Duodenum (tissue), 1 donor: ENCODE measurements around the genes GARIN4 and TATDN3.

DNA sequence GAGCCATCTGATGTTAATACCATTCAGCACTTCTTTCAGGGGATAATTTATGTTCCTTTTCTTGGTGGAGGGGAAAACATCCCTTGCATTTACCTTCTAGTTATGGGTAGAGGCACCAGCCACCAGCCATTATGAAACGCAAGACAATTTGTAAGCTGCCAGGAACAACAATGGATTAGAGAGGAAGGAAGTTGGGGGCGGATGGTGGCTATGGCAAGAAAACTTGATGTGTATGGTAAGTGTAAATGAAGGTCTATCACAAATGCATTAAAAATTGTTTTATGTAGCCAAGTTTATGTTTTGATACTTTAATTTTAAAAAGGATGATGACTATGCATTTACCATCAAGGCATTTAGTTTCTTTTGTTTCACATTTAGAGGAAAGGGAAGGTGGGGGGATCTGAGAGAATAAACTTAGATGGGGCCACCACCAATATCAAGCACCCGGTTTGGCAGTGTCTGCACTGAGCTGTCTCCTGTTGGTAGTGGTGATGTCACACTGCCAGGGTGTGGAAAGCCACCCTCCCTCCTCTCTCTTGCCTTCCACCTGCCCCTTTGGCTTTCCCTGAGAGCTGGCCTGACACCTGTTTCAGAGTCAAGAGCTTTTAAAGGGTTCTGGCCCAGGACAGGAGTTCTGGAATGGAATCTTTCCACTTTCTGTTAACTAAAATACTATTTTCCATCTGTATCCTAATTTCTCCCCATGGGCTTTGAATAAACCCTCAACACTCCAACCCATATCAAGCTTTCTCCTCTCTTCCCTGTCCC, 2.5 kb upstream of the GARIN4 start:
- PRO-cap, result no peak

DNA sequence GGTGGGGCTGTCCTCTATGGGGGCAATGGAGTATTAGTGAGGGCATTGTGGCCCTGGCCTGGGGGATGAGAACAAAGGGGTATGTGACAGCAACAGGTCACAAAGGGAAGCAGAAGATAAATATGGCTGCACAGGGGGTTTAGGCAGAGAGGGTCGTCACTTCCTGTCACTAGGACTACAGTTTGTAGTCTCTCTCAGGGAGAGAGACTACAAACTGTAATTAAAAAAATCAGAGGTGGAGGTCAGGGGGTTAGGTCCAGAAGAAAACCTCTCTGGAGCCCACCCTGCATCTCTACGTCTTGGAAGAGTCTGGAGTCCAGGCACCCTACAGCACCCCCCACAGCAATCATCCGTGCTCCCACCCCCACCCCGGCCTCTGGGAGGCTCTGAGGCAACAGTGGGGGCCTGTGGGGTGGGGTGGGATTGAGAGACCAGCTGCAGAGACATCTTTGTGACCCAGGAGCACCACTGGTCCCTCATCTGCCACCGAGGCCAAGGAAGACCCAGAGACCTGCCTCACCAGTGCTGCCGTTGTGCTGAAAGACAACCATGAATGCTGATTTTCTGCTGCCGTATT, at the start of gene GARIN4:
TSS of gene GARIN4 (plus strand) at position 146 of the 577 bp plus-strand sequence.
- PRO-cap, result no peak

- PRO-cap, result bidirectional peak, plus-strand start at chr1:212791926, minus-strand start at chr1:212791777
These were observed at the start of gene TATDN3 for GRCh38 chr1:212791631-212792148. TSS of gene TATDN3 (plus strand) at chr1:212791894.

DNA sequence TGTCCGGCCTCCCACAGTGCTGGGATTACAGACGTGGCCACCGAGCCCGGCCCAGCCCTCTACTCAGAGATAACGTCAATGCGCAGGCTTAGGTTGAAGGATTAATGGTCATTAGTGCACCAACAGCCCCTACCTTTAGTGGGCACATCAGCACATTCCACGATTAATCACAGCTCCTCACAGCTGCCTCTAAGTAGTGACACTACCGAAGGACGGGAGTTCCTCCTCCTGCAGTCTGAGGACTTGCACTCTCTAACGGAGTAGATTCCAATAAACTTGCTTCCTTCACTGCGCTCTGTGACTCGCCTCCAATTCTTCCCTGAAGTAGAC, 477 bp upstream of the FLVCR1 start:
- PRO-cap, result bidirectional peak, plus-strand start at position 218 of the sequence, minus-strand start at position 65 of the sequence

DNA sequence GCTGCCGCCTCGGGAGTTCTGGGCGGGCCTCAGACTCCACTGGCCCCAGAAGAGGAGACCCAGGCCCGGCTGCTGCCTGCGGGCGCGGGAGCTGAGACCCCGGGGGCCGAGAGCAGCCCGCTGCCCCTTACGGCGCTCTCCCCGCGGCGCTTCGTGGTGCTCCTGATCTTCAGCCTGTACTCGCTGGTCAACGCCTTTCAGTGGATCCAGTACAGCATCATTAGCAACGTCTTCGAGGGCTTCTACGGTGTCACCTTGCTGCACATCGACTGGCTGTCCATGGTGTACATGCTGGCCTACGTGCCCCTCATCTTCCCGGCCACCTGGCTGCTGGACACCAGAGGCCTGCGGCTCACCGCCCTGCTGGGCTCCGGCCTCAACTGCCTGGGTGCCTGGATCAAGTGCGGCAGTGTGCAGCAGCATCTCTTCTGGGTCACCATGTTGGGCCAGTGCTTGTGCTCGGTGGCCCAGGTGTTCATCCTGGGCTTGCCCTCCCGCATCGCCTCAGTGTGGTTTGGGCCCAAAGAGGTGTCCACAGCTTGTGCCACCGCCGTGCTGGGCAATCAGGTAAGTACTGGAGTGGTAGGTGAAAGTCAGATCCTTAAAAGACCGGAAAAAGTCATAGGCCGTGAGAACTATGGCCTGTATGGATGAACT, 677 bp downstream of the FLVCR1 start:
- PRO-cap, result no peak

- PRO-cap, result no peak
These were observed 5.7 kb upstream of the RPS6KC1 start for GRCh38 chr1:213045307-213045817.

GRCh38 chr1:213462620-213462970, 411.6 kb downstream of the RPS6KC1 start:
- PRO-cap, result no peak

GRCh38 chr1:213728756-213729372, 258.9 kb upstream of the PROX1 start:
- PRO-cap, result no peak

- PRO-cap, result no peak
These were observed 228.0 kb upstream of the PROX1 start for GRCh38 chr1:213759813-213760204.

- PRO-cap, result bidirectional peak, plus-strand start at chr1:213983135, minus-strand start at chr1:213983065
These were observed 5.0 kb upstream of the PROX1 start for GRCh38 chr1:213982372-213983666.

- PRO-cap, result no peak
These were observed 14.5 kb downstream of the PROX1 start for GRCh38 chr1:214002226-214002789.

- PRO-cap, result no peak
These were observed 39.1 kb downstream of the PROX1 start for GRCh38 chr1:214026821-214027412.

DNA sequence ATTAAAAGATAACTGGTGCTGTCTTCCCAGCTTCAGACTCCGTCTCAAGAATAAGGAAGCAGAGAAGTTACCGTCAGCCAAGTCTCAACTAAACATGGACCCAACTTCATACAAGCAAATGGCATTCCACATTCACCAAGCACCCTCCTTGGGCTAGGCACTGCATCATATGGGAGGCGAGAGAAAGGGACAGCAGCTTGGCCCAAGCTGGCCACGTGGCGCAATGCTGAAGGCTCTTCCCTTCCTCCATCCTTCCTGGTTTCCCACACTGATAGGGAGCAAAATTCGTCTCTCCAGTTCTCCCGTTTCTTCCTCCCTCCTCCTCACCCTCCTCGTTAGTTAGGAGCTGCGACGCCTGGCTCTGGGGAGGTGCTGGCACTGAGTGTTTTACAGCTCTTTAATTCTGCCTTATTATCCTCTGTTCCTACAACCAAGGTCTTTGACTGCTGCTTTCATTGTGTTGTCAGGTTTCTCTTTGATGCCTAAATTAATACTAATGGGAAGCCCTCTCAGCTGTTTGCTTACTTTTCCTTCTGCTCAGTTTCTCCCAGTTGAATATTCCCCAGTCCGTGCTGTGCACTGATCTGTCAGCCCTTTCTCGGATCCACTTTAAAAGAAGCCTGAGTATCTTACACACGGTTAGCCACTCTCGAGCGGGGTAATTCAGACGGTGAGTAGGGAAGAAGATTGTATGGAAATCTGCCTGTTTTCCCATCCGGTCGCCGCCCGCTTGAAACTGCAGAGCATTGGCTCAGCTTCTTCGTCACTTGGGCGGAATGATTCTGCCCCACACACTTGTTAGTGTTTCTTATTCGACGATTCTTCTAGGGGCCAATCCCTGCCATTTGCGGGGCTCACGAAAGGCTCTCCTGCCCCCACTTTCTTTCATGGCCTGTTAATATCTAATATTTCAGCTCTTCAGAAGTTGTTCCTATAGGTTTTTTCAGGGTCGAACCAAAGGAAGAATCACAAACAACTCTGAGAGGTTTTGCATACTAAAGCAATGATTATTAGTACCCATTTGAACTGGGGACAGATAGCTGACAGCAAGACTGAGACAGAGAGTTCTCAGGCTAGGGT, 56.1 kb upstream of the SMYD2 start:
- PRO-cap, result no peak

GRCh38 chr1:214377779-214378305, 96.9 kb downstream of the SMYD2 start:
- PRO-cap, result no peak

DNA sequence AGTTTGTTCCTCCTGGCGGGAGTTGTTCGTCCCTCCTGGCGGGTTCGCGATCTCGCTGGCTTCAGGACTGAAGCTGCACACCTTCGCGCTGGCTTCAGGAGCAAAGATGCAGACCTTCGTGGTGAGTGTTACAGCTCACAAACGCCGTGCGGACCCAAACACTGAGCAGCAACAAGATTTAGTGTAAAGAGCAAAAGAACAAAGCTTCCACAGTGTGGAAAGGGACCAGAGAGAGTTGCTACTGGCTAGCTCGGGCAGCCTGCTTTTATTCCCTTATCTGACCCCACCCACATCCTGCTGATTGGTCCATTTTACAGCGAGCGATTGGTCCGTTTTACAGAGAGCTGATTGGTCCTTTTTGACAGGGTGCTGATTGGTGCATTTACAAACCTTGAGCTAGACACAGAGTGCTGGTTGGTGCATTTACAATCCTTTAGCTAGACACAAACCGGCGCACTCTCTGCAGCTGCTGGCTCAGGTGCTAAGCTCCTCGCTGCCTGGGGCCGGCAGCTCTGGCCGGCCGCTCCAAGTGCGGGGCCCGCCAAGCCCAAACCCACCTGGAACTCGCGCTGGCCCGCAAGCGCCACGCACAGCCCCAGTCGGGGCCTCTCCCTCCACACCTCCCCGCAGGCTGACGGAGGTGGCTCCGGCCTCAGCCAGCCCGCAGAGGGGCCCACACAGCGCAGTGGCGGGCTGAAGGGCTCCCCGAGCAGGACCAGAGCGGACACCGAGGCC, 172.8 kb upstream of the KCTD3 start:
- PRO-cap, result no peak

DNA sequence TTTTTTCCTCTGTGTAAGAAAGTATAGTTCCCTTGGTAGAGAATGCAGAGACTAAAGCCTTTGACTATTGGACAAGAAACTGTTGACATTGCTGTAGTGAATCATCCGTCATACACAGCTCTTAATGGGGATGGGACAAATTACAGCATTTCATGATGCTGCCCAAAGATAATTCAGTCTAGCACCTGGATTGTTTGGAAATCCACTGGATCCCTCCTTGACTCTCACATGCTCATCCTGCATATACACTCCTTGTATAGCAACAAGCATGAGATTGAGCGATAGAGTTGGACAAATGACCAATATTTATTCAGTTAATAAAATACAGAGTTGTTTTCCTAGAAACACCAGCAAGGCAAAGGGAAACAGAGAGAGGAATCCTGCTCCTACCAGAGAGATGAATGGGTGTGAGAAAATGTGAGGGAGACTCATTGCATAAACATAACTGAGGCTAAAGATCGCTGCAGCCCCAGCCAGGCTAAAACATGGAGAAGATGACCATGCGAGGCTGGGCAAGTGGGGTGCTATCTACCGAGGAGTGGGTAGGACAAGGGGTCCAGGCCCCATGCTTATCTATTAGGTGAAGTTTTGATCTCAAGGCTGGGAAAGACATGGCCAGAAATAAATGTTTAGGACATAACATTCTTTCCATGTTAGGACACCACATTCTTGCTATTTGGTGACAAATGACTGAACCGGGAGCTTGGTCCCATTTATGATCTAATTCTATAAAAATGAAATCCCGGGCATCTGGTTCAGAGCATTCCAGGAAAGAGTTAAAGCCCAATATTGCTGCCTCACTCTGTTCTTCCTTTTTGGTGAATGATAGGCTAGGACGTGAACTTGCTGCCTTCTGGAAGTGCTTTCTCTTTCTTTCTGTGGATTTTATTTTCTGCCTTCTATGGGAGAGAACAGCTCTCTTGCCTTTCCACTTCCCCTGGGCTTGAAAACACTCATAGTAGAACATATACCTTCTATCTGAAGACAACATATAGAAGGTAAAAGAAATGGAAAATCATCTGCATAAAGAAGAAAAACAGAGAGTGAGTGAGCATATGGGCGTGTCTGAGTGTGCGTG, 153.3 kb downstream of the TGFB2 start:
- PRO-cap, result no peak

DNA sequence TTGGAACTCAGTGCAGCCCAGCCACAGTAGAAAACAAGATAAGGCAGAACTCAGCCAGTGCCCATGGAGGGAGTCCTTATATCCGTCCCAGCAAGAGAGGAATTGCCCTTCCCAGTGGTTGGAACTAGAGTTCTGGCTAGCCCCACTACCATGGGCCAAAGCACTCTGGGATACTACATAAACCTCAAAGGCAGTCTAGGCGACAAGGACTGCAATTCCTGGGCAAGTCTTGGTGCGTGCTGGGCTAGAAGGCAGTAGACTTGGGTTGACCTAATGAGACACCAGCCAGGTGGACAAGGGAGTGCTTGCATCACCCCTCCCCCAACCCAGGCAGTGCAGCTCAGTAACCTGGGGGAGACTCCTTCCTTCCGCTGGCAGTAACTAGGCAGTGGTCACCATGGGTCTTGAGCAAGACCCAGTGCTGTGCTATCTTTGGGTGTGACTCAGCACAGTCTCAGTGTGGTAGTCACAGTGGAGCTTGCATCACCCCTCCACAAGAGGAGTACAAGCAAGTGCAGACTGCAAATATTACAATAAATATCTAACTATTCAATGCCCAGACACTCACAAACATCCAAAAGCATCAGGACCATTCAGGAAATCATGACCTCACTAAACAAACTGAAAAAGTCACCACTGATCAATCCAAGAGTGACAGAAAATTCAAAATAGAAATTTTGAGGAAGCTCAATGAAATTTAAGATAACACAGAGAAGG, 84.8 kb upstream of the LYPLAL1 start:
- PRO-cap, result no peak

DNA sequence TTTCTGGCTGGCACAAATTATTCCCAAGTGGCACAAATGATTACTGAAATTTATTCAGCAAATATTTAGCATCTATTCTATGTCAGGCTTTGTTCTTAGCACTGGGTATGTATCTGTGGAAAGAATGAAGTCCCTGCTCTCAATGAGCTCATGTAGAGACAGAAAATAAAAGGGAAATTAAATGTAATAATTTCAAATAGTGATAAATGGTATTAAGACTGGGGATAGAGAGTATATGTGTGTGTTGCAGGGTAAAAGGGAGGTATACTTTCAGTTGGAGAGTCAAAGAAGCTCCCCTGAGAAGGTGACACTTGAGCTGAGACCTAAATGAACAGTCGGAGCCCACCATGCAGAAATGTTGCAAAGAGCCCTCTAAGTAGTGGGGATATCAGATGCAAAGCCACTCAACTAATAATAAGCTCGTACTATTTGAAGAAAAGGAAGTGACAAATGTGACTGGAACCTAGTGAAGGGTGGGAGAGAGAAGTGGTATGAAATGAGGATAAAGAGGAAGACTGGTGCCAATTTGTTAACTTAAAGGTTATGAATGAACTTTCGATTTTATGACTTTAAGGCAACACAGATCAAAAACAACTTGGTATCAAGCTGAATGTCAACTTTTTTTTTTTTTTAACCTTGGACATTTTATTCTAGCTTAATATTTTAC, 14.5 kb downstream of the LYPLAL1 start:
- PRO-cap, result no peak

GRCh38 chr1:219940862-219941235, 12.5 kb upstream of the SLC30A10 start:
- PRO-cap, result no peak

DNA sequence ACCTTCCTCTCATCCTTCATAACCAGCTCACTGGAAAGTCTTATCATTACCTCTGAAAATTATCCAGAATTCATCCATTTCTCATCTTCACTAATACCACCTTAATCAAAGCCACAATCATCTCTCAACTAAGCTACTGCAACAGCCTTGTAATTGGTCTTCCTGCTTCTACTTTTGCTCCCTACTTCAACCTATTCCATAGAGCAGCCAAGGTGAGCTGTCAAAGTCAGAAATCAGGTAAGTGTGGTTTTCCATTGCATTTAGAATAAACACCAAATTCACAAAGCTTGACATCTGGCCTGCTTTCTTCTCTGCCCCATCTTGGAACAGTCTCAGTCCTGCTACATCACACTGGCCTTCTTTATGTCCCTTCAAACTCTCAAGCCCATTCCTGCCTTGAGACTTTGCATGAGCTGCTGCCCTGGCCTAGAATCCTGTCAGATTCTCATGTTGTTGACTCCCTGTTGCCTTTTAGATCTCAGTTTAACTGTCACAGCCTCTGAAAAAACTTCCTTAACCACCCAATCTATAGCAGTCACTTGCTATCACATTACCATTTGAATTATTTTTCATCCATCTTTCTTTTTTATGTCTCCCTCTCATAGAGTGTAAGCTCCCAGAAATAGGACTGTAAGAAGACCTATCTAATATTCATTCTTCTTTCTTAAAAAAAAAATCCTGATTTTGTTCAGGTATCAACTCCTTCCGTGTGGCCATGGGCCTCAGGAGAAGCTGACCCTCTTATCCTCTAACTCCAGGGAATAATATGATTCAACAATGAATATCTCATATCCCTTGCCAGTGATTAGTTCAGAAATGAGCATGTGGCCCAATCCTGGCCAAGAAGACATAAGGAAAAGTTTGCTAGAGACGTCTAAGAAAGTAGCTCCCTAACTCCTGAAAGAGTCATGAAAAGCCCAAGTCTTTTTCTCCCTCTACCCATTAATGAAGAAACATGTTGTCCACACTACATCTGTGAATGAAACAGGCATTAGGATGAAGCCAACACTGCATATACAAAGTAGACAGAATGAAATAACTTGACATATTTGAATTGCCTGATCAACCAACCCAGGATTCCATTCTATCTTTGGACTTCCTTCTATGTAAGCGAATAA, 41.0 kb downstream of the RAB3GAP2 start:
- PRO-cap, result no peak